Panc1 (cell line): ENCODE measurements around the genes SOWAHA and AFF4.

- RRBS, 2 experiments = no CpG with 5 or more reads among the region's 6 CpGs
Measured at GRCh38 chr5:132761743-132761975, 14.4 kb downstream of the CCNI2 start.

GRCh38 chr5:132813088-132813864 is at the start of gene SOWAHA:
Gene SOWAHA (plus strand): TSS chr5:132813302.
- RRBS, 2 experiments = 2 to 6% methylated on average over 48 to 64 of the region's 94 CpGs

- RRBS, 2 experiments = no CpG with 5 or more reads among the region's 7 CpGs
Measured at GRCh38 chr5:132821053-132822310, 8.4 kb downstream of the SOWAHA start.

DNA sequence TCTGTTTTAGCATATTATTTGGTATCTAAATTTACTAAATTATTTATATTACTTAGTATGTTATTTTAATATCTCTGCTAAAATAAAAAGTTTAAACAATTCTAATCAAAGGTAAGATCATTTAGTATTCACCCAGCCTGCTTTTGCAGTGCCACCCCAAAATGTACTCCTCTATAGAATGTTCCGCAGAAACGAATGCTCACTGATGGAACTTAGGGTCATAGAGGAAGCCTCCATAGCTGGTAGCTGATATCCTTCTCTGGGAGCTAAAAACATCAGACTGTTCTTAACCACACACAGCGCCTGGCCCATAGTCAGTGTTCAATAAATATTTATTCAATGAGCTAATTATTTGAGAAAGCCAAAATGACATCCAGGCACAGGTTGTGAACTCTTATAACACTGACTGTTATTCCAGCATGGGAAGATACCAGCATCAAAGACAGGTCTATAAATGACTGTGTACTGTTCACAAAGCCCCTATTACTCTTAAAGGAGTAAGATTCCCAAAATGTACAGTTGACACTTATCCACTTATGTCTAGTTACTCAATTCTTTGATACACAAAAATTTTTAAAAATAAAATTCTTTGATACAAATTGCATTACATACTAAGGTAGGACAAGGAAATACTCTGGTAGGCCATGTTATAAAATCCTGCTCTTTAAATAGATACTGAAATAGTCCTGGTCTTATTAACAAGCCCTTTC is 12.9 kb downstream of the GDF9 start:
- RRBS, 2 experiments = no CpG with 5 or more reads among the region's 3 CpGs

DNA sequence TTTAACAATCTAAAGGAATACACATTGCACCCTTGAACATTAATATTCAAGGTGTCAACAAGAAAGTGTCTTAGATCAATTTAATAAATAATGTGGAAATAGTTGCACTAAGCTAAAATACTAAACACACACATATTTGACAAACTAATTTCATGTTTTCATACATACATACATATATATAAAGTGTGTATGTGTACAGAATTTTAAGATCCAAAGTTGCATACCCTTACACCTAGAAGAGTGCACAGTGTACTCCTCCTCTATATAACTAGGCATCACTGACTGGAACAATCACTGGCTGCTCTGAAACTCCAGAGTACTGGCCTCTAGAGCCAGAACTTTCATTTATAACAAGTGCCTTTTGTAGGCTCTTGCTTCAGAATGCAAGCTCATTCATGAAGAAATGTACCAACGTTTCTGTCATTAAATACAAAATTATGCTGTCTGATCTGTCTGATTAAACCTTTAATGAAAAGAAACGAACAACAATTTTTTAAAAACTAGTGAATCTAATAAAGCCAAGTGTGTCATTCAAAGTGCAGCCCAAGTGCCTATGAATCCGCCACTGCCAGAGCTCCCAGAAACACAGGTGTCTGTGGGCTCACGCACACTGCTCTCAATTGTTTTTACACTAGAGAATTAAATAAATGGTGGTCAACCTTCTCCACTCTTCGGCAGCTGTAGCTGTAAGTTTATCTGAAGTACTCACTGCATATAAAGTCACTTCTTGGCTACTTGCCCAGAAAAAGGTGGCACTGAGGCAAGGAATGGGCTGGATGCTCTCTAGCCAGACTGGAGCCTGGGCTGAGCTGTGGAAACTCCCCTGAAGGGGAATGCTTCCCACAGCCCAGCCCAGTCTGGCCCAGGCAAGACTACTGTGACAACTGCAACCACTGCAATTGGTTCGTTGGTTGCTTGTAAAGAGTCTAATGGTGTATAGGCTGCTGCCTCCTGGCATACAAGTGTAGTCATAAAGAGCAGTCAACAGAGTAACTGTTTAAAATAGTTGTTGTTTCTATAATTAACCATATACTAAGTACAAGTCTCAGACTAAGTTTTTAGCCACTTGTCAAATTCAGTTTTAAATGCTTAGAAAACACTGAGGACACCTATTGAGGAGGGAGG is 4.3 kb downstream of the LEAP2 start:
- RRBS, 2 experiments = no CpG with 5 or more reads among the region's 6 CpGs

GRCh38 chr5:132943113-132943872 is 20.1 kb downstream of the AFF4 start:
- RRBS, 2 experiments = no CpG with 5 or more reads among the region's 2 CpGs

DNA sequence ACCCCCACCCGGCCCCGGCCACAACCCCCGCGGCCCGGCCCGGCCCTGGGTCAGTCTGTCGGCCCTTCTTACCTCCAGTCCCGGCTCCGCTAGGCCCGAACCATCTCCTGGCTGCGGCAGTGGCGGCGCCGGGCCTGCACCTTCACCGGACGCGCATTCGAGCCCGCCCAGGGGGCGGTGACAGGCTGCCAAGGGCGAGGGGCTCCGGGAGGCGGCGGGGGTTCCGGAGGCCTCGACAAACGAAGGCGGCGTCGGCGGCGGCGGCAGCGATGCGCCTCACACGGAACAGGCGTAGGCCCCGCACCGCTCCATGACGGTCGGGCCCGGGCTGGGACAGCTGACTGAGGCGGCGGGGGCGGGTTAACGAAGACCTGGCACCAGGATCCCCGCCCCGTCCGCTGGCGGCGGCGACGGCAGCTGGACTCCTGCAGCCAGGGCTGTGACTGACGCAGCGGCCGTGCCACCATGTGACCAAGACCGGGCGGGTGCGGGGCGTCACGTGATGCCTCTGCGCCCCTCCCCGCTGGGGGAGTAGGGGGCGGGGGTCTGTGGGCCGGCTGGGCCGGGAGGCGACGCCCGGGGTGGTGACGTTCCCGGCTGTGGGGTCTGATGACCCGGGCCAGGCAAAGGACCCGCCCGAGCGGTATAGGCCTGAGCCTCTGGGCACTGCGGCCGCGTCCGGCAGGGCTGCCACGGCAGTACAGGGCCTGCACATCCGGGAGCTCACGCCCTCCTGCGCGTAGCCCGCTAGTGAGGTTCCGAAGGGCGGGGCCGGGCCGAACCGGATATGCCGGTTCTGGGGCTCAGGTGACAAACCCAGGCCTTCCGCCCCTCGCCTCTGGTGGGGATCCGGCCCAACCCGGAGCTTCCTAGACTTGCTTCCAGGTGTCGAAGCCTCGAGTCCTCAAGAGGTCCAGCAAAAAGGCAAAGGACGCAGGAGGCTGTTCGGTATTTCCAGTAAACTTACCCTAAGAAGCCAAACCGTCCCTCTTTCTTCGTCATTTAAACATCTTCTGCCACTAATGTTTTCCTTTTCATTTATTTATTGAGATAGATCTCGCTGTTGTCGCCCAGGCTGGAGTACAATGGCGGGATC is at the start of gene AFF4:
AFF4 (minus strand) TSS at position 448 of the 1,096 bp plus-strand sequence.
- RRBS, 2 experiments = 1 to 5% methylated on average over 59 to 60 of the region's 104 CpGs

DNA sequence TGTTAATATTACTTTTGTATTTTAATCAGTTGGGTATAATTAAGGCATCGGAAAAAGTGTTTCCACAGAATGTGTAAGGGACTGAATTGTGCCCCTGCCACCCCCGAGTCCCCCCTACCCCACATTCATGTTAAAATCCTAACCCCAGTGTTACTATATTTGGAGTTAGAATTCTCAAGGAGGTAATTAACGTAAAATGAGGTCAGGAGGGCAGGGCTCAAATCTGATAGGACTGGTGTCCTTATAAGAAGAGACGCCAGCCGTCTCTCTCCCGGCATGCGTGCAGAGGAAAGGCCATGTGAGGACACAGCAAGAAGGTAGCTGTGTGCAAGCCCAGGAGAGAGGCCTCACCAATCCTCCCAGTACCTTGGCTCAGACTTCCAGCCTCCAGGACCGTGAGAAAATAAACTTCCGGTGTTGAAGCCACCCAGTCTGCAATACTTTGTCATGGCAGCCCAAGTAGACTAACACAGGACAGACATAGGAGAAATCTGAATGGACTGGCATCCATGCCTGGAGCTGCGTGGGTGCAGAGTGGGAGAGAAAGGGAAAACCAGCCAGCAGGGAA is 89.4 kb downstream of the FSTL4 start:
- RRBS, 2 experiments = 37% methylated on average over 4 of the region's 10 CpGs; no CpG with 5 or more reads in 1 of the 2 experiments

GRCh38 chr5:133819045-133819559 is 149.3 kb downstream of the C5orf15 start:
- RRBS, 2 experiments = no CpG with 5 or more reads among the region's 6 CpGs

- RRBS, 2 experiments = no CpG with 5 or more reads among the region's 3 CpGs
Measured at GRCh38 chr5:133964695-133965542, 3.5 kb downstream of the C5orf15 start.

DNA sequence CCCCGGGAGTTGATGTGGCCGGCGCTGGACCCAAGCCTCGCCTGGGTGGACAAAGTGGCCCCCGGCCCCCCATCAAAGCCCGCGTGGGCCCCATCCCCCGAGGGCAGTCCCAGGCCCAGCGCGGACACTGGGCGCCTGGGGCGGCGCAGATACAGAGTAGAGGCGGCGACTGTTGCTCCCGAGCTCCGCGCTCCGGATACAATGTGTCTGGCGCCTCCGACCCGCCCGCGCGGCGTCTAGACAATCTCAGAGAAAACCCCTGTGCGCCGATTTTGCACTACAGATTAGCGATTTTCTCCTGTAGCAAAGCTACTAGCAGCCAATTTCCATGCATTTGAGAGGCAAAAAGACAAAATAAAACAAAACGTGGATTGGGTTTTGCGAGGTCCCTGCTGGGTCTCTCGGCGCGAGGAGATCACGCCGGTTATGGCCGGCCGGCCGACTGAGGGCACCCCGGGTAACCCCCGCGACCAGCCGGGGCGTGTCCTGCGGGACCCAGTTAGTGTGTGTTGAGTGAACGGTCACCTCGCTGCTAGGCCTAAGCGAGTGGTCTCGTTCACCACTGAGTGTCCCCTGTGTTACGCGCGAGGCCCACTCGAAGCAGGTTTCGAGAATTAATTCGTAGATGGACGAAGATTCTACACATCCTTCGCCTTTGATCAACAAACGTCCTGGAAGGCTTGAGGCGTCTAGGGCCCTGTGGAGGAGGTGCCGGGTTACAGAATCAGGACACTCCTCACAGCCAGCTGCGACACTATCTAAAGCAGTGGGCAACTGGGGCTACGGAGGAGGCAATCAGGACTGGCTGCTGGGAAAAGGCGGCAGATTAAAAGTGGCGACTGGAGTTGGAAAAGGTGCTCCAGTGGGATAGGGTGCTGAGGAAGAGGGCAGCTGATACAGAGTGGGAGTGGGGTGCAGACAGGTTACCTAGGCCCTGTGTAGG is 683 bp upstream of the VDAC1 start:
- RRBS, 2 experiments = 3 to 6% methylated on average over 5 to 11 of the region's 64 CpGs

GRCh38 chr5:134018200-134019224 is 13.7 kb upstream of the VDAC1 start:
- RRBS, 2 experiments = no CpG with 5 or more reads among the region's 13 CpGs

DNA sequence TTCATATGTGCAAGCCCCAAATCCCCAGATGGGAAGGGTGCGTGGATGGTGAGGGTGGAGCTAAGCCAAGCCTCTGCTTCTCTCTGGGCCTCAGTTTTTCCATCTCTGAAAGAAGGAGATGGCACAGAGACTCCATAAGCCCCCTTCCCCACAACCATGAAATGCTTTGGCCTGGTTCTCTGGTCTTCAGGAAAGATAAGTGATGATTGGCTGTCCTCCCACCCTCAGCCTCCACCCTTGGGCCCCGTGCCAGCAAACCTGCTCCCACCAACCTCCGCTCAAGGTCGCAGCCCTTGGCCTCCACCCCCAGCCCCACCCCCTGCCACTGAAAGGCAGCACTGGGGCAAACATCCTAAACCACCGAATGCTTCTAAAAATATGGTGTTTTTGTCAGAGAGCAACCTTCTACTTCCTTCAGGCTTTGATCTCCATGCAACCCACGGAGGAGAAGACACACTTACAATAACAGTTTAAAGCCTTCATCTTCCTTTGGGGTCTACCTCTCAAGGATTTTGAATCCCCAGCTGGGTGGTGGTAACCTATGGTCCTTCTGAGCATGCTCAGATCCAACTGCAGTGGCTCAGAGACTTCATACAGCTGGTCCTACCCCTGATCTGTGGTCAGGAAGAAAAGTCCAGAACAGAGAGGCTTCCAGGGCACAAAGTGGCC is 24.0 kb upstream of the TCF7 start:
- RRBS, 2 experiments = no CpG with 5 or more reads among the region's 6 CpGs

- RRBS, 2 experiments = no CpG with 5 or more reads among the region's 12 CpGs
Measured at GRCh38 chr5:134122063-134123164, 7.9 kb downstream of the TCF7 start.

DNA sequence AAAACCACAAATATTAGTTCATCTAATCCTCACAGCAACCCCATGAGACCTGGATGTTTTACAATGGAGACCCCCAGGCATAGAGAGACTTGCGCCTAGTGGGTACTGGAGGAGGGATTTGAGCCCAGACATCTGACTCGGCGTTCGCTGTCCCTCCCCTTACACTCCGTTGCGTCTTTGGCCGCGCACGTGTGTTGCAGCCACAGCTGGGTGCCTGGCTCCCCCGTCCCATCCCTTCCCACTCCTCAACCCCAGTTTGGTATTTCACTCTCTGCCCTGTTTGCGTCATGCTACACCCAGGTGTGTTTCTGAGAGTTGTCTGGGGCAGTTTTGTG is 13.4 kb downstream of the TCF7 start:
- RRBS, 2 experiments = no CpG with 5 or more reads among the region's 11 CpGs

GRCh38 chr5:134138779-134139519 is 24.5 kb downstream of the TCF7 start:
- RRBS, 2 experiments = no CpG with 5 or more reads among the region's 3 CpGs

GRCh38 chr5:134148929-134149666 is 27.7 kb downstream of the SKP1 start:
- RRBS, 2 experiments = 93 to 94% methylated on average over 1 of the region's 9 CpGs

DNA sequence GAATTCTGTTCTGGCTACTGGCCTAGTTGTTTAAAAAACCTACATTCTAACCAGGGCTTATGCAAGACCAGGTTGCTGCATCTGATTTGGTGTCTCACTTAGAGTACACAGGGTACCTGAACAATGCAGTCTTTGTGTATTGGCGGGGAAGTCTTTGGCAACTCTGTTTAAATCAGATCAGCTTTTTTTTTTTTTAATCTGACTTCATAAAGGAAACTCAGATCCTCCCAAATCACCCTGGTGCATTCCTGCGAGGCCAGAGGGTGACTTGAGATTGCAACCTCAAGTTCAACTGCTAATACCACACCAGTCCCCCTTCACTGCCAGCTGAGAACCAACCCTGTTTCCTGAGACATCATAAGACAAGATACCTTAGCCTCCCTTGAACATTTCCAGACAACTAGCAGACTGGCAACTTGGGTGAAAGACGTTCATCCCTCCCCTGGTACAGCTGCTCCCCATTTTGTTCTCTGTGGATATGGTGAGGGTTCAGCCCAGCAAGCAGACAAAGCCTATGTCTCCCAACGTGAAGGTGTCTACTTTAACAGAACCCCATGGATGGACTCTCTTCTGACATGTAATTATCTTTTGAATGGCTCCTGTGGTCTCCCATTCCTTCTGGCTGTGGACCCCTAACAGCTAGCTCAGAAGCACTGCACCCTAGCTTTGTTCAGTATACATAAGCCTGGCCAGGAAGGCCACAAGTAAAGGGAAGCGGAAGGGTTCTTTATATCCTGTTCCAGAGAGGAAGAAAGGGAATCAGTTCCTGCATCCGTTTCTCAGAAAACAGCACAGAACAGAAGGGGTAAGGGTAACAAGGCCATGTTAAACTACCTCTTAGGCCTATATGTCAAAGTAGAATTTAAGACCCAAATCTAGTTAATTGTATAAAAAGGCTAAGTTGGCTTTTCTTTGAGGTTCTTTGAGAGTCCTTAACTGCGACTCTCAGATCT is 26.8 kb downstream of the SKP1 start:
- RRBS, 2 experiments = no CpG with 5 or more reads among the region's 7 CpGs

DNA sequence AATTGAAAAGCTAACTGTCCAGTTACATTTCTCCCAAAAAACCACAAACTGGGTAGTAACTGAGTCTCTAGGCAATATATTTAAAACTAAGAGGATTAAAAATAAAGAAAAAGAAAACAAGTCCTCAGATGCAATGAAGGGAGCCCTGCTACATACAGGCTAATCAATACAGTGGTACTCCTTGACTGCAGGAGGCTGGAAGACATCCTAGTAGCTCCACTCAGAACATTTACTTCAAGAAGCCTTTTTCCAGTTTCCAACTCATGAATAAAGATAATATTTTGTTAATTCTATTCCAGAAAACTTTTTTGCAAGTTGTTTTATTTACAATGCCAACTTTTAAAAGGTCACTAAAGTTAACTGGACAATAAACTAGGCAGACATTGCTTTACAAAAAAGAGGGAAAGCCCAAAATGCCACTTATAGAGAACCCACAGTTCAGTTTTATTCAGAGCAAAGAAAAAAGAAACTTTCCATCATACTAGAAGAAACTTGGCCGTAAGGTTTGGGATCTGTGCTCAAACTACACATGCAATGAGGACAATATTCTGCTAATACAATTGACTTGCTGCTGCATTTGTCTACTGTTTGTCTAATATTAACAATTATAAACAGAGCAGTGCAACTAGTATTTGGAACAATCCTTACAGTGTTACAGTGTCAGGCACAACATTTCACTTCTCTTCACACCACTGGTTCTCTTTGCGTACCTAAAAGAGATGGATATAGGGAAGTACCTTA is 19.5 kb downstream of the SKP1 start:
- RRBS, 2 experiments = no CpG with 5 or more reads among the region's 2 CpGs

DNA sequence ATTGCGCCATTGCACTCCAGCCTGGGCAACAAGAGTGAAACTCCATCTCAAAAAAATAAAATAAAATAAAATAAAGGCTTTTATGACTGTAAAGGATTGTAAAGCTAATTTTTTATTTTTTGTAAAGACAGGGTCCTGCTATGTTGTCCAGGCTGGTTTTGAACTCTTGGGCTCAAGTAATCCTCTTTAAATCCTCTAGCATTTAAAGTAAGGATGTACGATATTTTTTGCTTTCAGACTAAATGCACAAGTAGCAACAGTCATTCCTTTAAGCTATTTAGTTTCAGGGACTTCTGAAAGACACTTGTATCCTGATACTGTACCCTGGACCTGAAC is 6.7 kb downstream of the SKP1 start:
- RRBS, 2 experiments = no CpG with 5 or more reads among the region's 2 CpGs